ENCODE data around the genes PCYT1B, MAGEB6, IL1RAPL1 and MAGEB1.

- PRO-cap = no peak
These were observed 14.0 kb downstream of the PDK3 start for GRCh38 chrX:24479047-24479589.

- PRO-cap = no peak
These were observed at the start of gene PCYT1B for GRCh38 chrX:24646500-24647631. PCYT1B (minus strand) TSS chrX:24647347.

GRCh38 chrX:25020861-25021692 is 5.3 kb upstream of the ARX start:
- PRO-cap = no peak

DNA sequence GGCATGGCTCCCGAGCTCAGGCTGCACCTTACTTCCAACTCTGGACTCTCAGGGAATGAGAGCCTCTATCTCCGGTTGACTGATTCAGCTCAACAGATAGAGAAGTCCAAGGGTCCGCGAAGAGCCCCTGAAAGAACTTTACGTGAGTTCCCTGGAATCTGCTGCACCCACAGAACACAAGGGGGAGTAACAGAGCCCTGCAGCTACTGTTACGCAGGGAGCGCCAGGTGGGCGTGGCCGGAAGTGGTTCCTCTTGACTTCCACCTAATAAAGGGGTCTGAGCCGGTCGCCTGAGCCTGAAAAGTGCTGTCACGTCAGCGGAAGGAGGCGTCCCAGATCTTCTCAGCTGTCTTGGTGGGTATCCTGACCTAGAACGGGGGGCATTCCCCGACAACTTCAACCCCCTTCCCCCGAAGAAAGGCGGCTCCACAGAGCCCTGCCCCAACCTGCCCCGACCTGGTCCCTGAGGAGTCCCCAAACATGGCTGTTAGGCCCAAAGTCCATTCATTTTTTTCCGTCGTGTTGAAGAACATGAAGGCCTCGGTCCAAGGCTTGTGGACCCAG is at the start of gene MAGEB6:
TSS of gene MAGEB6 (plus strand) at position 267 of the 564 bp plus-strand sequence.
- PRO-cap = no peak

DNA sequence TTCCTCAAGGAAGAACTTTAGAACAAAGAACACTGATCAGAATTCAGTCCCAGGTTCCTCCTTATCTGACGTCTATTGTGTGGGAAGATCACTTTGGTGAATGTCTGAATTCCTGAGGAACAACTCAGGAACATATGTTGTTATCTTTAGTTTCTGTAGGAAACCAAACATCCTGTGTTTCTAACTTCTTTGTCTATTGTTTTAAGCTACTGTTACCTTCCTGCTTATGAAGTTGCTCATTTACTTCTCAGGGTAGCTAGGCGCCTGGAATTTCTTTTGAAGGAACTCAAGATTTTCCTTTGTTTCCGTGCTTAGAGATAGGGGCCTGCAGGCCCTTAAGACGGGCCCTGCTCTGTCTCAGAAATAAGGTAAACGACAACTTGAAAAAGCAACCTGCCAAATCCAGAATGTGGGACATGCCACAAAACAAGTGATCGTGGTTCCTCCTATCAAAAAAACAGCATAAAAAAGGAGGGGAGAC is 46.2 kb downstream of the MAGEB5 start:
- PRO-cap = no peak

DNA sequence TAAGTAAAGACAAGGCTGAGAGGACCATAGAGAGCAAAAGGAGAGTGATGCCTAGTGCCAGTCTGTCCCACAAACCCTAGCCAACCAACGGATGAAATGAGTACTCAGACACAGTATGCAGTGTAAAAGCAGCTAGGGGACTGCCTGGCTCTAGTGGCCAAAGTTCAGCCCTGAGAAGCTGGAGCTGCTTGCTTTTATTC is 6.5 kb upstream of the DCAF8L1 start:
- PRO-cap = no peak

GRCh38 chrX:27996176-27996485 is 14.9 kb upstream of the DCAF8L1 start:
- PRO-cap = no peak

DNA sequence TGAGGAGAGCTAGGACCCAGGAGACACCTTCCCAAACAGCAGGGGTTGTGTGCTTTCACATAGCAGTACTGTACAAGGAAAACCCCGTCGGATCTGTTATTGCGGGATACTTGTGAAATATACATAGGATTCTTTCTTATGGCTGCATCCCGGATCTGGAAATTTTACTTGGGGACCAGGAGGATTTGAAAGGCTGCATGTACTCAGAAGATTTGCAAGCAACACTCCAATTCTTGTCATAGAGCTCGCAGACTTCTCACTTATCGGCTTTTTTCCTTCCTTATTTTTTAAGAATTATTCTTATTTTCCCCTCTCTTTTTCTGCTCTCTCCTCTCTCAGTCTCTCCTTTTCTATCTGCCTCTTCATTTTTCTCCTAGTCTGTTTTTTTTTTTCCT is at the start of gene IL1RAPL1:
TSS of gene IL1RAPL1 (plus strand) at position 68 of the 395 bp plus-strand sequence.
- PRO-cap = no peak

DNA sequence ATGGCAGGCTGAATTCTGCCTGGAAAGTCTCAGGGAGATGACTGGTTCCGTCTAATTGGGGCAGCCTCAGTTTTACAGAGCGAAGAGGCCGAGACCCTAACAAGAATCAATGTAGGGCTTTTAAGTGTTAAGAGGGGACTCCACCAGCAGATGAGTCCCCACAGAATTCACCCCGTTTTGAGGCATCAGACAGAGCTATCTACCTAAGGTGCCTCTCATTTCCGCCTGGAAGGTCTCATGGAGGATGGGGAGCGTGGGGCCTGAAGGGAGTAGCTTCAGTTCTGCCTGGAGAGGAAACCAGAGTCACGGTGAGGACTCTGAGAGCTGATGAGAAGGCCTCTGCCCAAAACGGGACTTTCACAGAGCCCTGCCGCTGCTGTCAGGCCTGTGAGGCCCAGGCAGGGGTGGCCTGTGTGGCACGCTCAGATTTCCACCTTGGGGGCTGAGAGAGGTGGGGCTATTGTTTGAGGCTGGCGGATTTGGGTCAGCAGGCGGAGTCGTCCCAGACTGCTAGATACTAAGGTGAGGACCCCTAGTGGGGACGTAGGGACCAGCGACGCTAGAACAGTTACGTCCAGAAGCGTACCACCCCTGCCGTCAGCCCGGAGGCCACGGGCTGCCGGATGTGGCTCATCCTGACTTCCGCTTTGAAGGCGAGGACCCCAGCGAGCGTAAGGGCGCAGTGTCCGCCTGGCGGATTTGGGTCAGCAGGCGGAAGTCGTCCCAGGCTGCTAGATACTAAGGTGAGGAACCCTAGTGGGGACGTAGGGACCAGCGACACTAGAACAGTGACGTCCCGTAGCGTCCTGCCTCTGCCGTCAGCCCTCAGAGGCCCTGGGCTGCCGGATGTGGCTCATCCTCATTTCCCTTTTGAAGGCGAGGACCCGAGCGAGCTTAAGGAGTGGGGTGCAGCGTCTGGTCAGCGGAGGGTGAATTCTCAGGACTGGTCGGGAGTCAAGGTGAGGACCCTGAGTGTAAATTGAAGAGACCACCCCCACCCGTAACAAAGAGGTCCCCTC is at the start of gene MAGEB1:
TSS of gene MAGEB1 (plus strand) at position 633 of the 1,019 bp plus-strand sequence.
- PRO-cap = no peak

GRCh38 chrX:30574156-30574695 is 3.3 kb downstream of the TASL start:
- PRO-cap = no peak

DNA sequence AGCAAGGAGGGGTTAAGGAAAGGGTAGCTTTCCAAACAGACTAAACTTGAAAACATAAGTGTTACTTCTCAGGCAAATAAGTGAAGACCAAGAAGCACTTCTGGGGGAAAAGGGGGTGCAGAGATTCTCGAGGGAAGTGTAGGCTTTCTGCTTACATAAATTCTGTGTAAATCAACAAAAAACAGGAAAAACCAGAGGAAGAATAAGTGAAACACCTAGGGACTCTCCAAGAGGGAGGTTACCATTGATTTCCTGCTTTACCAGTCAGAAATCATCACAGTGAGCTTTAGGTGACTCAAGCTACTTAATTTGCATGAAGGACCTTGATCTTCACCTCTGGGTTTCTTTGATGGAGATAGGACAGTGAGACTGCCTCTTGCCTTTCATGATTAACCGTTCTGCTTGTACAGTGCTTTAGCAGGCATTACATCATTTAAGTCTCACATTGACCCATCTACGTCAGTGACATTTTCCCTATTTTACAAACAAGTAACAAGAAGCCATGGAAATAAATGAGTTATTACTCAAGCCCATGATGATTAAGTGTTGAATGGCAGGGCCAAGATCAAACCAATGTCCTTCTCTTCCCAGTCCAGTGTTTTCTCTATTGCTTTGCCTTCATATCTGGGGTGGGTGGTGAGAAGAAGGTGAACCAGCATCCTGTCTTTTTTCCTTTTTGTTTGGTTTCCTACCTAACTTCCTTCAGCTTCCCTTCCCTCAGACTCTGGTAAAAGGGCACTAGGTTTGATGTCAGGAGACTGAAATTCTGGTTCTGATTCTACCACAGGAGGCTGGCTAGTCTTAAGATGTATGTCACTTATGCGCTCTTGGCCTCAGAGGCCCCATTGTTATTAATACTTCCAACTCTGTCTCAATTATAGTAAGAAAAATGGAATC is 3.3 kb upstream of the GK start:
- PRO-cap = no peak

GRCh38 chrX:30843552-30844246 is 45.4 kb downstream of the TAB3 start:
- PRO-cap = no peak

GRCh38 chrX:31266619-31267438 is 195.0 kb upstream of the FTHL17 start:
- PRO-cap = unidirectional peak, minus-strand start at chrX:31266952

DNA sequence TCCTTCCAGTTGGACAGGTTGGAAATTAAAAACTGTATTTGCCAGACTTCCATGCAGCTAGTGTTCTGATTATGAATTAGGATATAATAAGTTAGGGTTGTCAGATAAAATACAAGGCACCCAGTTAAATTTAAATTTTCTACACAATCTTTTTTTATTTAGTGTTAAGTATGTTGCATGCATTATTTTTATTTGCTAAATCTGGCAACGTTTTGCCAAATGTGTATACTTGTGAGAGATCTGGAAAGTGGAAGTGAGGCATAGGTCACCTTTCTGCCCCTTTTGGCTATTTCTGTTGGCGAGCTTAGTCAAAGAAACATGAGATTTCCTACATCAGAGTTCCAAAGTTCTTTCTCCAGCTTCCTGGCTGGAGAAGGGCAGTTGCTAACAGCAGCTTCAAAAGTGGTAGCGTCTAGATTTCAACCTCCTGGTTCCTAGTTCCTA is 455.5 kb upstream of the FTHL17 start:
- PRO-cap = no peak

DNA sequence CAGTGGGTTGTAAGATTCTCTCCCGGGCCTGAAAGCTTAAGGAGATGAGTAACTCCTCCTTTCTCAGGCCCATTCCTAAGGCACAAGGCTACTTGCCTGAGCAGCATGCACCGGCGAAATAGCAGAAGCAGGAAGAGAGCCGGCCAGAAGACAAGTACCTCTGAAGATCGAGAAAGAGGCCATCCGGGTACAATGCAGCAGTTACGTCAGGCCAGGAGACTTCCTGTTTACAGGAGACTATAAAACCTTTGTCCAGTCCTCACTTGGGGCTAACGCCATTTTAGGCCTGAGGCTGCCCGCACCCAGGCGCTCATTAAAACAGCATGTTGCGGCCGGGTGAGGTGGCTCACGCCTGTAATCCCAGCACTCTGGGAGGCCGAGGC is 790.9 kb upstream of the FTHL17 start:
- PRO-cap = no peak

DNA sequence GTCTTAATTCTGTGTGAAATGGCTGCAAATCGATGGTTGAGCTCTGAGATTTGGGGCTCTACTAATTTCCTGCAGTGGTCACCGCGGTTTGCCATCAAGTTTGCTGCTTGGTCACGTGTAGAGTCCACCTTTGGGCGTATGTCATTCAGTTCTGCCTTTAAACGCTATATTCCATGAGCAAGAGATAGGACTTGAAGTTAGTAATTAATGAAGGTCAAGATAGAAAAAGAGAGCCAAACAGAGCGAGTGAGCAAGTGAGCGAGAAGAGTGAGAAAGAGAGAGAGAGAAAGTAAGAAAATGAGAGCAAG is 848.6 kb downstream of the DMD start:
- PRO-cap = no peak

GRCh38 chrX:33032591-33033218 is 178.6 kb downstream of the DMD start:
- PRO-cap = no peak

GRCh38 chrX:33205294-33205717 is 6.0 kb downstream of the DMD start:
- PRO-cap = no peak

GRCh38 chrX:34639083-34639506 is 18.0 kb downstream of the TMEM47 start:
- PRO-cap = no peak

DNA sequence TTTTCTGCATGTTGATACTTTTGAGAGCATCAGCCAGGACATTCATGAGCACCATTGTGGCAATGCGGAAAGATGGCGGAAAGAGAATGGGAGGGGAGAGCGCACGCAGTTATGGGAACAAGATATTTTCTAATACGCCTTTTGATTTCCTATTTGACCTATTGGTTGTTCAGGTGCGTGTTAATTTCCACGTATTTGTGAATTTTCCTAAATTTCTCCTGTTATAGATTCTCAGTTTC is 455.5 kb downstream of the CFAP47 start:
- PRO-cap = no peak